Gastroesophageal sphincter (tissue), 4 donors: Measurements from ENCODE around the gene USP32.

- PRO-cap, result no peak
- RAMPAGE, long total RNA, 4 experiments, result no peak in any of the 4 experiments
Measured at GRCh38 chr17:58387936-58388265, 29.4 kb downstream of the RNF43 start.

DNA sequence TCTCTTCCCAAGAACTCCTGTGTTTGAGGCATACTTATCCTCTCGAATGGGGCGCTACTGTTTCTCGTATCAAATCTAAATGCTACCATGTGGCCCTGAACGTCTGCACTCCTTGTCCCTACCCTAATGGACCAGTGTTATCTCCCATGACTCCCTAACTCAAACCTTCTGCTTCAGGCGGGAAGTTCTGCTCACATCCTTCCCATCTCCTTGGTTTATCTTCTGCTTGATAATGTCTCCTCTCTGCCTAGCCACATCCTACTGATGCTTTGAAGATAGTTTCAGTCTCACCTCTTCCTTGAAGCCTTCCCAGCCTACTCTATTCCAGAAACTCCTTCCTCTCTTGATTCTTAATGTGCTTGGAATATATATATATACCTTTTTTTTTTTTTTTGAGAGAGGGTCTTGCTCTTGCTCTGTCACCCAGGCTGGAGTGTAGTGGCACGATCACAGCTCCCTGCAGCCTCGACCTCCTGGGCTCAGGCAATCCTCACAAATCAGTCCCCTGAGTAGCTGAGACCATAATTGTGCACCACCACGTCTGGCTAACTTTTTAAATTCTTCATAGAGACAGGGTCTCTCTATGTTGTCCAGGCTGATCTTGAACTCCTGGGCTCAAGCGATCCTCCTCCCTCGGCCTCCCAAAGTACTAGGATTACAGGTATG is 5.3 kb downstream of the MTMR4 start:
- PRO-cap, result no peak
- RAMPAGE, long total RNA, 4 experiments, result no peak in any of the 4 experiments

DNA sequence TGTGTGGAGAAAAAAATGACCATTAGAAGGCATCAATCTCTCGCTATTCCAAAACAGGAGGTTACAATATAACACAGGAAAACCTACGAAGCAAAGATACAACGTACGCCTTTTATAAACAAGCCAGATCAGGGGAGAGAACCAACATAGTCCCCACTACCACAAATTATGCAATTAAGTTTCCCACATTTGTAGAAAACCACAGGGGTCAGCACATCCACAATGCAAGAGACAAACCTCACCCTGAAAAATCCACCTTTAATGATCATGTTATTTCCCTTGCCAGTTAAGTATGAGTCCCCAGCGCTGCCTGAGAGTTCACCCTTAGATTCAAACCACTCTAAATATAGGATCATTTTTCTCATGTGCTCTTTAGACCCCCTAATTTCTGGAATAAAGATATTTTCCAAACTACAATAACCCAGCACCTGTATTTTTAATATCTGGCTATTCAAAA is 12.4 kb downstream of the IGBP1C start:
- PRO-cap, result unidirectional peak, minus-strand start at position 294 of the sequence
- RAMPAGE, long total RNA, 4 experiments, result no peak in any of the 4 experiments

- PRO-cap, result no peak
- RAMPAGE, long total RNA, 4 experiments, result no peak in any of the 4 experiments
Measured at GRCh38 chr17:58991685-58992393, 114.8 kb downstream of the TRIM37 start.

- PRO-cap, result no peak
- RAMPAGE, long total RNA, 4 experiments, result no peak in any of the 4 experiments
Measured at GRCh38 chr17:59001325-59001794, 105.3 kb downstream of the TRIM37 start.

- PRO-cap, result bidirectional peak, plus-strand start at chr17:59441007, minus-strand start at chr17:59440869
- RAMPAGE, long total RNA, 4 experiments, result no peak in any of the 4 experiments
Measured at GRCh38 chr17:59440510-59441735, 109.5 kb downstream of the YPEL2 start.

DNA sequence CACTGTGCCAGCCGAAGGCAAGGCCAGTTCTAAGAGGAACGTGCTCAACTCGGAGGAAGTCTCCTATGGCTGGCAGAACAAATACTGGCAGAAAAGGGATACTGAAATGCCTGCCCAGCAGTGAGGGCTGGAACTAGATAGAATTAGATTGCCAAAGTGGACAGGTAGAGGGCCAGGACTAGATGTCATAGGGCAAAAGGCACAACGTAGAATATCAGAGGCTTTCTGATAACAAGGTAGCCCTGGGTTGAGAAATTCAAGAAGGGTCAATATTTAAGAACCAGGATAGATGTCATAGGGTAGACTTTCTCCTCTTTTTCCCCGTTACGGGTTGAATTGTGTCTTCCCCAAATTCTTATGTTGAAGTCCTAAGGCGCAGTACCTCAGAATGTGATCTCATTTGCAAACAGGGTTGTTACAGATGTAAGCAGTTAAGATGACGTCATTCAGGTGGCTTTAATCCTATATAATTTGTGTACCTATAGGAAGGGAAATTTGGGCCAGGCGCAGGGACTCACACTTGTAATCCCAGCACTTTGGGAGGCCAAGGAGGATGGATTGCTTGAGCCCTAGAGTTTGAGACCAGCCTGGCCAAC is 99.6 kb upstream of the DHX40 start:
- PRO-cap, result no peak
- RAMPAGE, long total RNA, 4 experiments, result no peak in any of the 4 experiments

GRCh38 chr17:59517312-59517652 is 48.1 kb upstream of the DHX40 start:
- PRO-cap, result no peak
- RAMPAGE, long total RNA, 4 experiments, result no peak in any of the 4 experiments

DNA sequence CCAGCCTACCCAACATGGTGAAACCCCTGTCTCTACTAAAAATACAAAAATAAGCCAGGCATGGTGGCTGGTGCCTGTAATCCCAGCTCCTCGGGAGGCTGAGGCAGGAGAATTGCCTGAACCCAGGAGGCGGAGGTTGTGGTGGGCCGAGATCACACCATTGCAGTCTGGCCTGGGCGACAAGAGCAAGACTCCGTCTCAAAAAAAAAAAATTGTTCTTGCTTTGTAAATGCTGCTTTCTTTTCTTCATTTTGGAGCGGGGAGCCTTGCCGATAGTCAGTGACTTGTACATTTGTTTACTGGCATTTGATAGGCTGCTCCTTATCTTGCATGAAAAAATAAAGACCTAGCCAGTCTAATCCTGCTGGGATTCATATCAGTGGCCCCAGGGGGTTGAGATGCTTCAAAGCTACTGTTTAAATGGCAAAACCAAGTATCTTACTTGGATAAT is 3.3 kb upstream of the CLTC start:
- PRO-cap, result no peak
- RAMPAGE, long total RNA, 4 experiments, result no peak in any of the 4 experiments

- PRO-cap, result unidirectional peak, plus-strand start at chr17:59761910
- RAMPAGE, long total RNA, 4 experiments, result no peak in any of the 4 experiments
Measured at GRCh38 chr17:59761643-59762175, 54.3 kb downstream of the VMP1 start.

DNA sequence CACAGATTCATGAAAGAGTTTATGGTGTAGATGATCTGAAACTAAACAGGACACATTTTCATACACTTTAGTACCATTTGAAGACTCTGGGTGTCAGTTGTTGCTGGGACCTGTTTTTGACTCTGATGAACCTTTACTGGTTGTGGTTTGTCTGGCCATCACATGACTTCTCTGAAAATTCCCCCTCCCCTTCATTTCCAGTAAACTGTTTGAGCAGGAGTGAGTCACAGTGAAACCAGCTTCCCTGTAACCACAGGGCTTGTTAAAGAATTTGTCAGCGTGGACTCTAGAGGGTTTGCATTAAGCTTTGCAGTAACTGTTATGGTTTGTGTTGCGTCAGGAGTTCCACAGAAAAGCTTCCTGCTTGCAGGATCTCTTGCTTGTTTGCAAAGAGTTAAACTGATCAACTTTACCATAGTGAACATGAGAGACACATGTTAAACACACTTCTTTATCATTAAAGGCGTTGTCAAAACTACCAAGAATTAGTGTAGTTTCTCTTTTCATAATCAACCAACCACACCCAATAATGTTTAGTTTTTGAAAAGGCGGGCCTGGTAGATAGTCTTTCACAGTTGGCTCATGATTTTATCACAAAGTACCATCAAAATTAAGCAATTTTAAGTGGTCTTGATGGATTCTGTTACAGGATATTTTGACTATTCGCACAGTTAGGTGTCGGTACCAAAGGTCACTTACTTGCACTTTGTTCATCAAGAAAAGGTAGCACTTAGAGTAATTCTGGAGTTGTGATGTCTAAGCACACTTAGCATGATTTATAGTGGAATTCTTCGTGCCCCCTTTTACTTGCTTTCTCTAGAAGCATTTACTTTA is 79.2 kb downstream of the VMP1 start:
- PRO-cap, result bidirectional peak, plus-strand start at position 265 of the sequence, minus-strand start at position 138 of the sequence
- RAMPAGE, long total RNA, 4 experiments, result no peak in any of the 4 experiments

DNA sequence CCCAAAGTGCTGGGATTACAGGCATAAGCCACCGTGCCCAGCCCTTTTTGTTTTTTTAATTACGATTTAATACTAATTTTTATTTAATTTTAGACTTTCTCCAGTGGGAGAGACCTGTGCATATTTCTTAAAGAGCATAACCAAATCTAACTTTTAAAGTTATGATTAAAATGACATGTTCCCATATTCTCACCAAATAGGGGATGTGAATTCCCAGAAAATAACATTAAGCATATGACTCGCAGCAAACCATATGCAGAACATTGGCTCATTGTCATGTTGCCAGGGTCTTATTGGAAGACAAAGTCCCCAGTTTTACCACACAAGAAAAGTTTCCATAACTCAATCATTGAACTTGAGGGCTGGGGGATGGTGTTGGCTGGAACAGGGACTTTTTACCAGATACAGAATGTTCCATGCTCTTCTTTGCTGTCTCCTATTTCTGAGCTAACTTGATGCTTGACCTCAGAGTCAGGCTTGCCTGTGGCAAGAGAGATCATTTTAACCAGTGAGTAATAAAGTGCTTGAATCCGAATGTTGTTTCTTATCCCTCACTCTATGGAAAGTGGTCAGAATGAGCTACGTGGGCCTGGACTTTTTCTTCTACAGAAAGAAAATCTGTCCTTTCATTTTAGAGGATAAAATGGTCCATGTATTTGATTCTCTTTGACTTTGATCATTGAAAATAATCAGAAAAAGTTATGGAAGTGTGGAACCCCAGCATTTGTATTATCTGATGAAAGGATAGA is 67.2 kb downstream of the TUBD1 start:
- PRO-cap, result bidirectional peak, plus-strand start at position 554 of the sequence, minus-strand start at position 262 of the sequence
- RAMPAGE, long total RNA, 4 experiments, result no peak in any of the 4 experiments

GRCh38 chr17:59831652-59832138 is 61.0 kb downstream of the TUBD1 start:
- PRO-cap, result no peak
- RAMPAGE, long total RNA, 4 experiments, result no peak in any of the 4 experiments

DNA sequence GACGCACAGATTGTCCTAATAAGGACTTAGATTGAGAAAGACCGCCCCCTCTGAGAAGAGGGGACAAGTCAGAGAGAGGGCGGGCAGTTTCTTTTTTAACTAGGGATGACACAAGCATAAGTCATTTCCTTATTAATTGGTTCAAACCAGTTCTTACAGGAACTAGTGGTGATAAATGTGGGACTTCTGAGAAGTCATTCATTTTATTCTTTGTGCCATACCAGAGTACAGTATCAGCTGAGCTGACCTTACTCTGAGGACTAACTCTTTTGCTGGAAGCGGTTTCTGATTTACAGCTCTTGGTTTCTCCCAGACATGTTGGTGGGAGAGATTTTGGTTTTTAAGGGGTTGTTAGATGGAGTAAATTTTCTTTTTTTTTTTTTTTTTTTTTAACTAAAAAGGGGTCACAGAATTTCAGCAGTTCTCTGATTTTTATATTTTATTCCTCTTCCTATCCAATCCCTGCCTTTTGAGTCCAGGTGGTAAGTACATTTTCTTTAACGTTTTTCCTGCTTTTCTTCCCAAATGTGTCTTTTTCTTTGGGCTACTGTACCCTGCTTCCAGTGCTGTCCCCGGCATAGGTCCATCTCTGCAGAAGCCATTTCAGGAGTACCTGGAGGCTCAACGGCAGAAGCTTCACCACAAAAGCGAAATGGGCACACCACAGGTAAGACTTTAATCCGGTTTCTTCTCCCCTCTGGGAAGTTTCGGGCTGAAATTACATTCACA is 54.8 kb downstream of the TUBD1 start:
- PRO-cap, result bidirectional peak, plus-strand start at position 201 of the sequence, minus-strand start outside the sequence; unidirectional peak, plus-strand start at position 644 of the sequence
- RAMPAGE, long total RNA, 4 experiments, result start-site peak on the plus strand in 1 of 4 experiments, centred at position 207 of the sequence, 105 reads per replicate

DNA sequence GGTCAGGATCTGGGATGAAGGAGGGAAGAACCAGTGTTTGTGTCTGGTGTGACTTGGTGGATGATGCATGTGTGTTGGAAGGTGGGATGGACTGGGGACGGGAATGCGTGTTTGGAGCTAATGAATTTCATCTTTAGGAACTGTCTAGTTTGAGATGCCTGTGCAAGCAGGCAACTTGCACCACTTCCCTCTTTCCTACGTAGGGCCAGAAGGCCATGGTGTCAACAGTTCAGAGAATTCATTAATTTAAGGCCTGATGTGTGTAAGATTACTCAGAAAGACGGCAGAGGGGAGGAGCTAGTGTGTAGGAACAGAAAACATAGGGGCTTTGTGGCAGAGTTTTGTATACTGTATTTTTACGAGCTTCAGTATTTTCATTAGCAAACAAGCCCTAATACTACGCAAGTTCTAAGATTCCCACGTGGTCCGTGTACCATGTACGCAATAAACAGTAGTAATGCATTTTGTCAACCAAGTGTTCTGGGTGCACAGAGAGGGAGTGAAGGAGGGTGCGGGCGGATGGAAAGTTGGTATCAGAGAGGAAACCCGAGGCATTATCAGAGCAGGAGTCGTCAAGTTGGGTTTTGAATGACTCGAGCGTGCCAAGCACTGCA is 705 bp downstream of the HEATR6 start:
- PRO-cap, result unidirectional peak, plus-strand start at position 491 of the sequence
- RAMPAGE, long total RNA, 4 experiments, result no peak in any of the 4 experiments

GRCh38 chr17:60391852-60392797 is at the start of gene USP32:
Gene USP32, minus strand, starts transcription at chr17:60392133.
- PRO-cap, result unidirectional peak, minus-strand start at chr17:60391885; bidirectional peak, plus-strand start at chr17:60392554, minus-strand start at chr17:60392134
- RAMPAGE, long total RNA, 4 experiments, result start-site peak on the minus strand in 3 of 4 experiments, at chr17:60392006-60392088 at its widest, 23 to 37 reads per replicate

DNA sequence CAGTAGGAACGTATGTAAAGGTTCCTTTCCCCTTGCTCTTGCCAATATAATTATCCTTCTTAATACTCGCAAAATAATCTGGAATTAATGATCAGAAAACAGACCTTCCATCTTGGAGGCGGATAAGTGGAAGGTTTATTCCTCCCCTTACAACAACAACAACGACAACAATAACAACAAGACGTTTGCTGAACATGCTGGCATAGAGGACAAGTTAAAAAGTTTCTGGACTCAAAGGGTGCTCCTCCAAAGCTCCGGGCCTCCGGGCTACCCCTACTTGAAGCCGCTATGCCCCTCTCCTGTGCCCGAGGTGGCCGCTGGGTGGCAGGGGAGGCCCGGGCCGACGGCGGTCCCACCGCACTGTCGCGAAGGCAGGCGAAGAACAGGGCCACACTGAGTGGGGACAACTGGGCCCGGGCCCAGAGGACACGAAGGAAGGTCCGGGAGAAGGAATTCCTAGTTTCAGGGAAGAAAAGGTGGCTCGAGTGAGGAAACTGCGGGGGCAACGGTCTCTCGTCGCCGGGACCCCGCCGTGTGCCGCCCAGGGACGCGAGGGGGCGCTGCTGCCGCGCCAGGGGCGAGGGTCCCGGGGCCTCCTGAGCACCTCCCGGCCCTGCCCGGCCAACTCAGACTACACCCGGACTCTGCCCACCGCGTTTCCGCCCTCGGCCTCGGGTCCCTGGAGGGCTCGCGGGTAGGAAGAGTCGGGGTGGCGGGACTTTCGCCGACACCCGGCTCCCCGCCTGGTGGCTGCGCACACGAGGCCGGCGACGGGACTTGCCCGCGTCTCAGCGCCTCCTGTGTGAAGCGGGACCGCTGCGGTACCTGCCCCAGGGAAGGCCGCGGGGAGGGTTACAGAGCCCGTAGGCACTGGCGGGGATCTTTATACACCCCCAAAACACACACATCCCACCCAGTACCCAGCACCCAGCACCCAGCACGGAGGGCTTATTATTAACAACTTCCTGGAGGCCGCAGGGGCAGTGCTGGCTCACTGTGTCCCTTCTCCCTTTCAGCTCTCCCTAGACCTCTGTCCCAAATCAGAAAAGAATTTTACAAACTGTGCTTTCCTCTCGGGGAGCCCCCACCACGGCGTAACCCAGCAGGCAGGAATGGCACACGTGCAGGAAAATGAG is 825 bp upstream of the CHCT1 start:
- PRO-cap, result unidirectional peak, plus-strand start at position 360 of the sequence
- RAMPAGE, long total RNA, 4 experiments, result no peak in any of the 4 experiments

DNA sequence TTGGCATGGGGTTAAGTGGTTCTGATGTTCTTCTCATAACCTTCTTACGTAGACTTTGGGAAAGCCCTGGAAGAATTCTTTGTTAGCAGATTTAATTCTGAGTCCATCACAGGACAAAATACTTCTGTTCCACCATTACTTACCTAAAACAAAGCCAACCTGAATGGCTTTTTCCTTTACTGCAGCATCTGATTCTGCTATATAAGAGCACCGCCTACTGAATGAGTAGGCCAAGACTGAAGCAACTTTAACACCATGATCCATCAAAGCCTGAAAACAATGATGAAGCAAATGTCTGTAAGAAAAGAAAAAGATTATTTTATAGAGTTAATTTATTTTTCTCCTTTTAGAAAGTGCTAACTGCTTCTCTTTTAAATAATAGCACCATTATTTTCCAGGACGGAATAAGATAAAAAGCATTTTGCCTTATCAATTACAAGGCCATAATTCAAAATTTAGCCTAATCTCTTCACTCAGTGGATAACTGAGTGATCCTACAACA is 31.7 kb downstream of the APPBP2 start:
- PRO-cap, result no peak
- RAMPAGE, long total RNA, 4 experiments, result no peak in any of the 4 experiments

DNA sequence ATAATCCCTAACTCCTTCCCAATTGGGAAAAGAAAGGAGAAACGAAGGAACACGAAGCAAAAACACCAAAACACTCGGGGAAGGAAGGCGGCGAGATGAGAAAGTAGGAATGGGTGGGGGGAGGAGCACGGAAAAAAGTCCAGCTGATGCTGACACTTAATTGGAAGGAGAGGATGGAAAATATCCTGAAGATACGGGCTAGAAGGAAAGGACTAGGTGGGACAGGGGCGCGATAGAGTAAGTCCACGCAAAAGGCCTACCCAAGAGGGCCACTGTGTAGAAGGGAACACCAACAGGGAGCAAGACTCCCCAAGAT is 811 bp downstream of the APPBP2 start:
- PRO-cap, result unidirectional peak, plus-strand start at position 188 of the sequence
- RAMPAGE, long total RNA, 4 experiments, result no peak in any of the 4 experiments

GRCh38 chr17:61065309-61066012 is 334.2 kb upstream of the TBX2 start:
- PRO-cap, result no peak
- RAMPAGE, long total RNA, 4 experiments, result no peak in any of the 4 experiments